A375 (cell line): ENCODE results near the genes CCDC184 and CACNB3.

GRCh38 chr12:47842245-47842703 is 22.6 kb upstream of the HDAC7 start:
- RAMPAGE, long total RNA, result no peak

DNA sequence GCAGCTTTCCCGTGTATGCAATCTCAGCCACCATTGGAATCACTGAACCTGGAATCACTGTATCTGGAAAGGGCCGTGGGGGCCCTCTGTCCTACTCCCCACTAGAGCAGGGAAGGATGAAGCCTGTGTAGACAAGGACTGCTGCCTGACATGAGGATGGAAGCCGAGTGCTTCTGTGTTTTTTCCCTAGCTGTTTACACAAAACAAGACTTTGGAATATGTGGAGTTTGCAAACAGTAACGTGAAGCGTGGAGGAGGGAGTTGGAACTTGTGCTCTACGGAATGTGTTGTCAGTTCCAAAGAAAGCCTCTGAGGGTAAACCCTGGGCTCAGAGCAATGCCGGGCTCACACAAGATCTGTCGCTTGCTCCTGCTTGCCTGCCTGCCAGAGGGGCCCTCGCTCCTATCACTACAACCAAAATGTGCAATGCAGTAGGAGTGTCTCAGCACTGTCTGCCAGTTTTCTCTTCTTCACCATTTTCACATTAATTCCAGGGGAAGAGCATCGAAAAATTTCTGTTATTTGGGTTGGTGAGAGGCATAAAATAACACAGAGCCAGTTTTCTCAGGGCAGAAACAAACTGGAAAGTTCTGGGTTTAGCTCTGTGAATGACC is 32.5 kb upstream of the HDAC7 start:
- RAMPAGE, long total RNA, result no peak

DNA sequence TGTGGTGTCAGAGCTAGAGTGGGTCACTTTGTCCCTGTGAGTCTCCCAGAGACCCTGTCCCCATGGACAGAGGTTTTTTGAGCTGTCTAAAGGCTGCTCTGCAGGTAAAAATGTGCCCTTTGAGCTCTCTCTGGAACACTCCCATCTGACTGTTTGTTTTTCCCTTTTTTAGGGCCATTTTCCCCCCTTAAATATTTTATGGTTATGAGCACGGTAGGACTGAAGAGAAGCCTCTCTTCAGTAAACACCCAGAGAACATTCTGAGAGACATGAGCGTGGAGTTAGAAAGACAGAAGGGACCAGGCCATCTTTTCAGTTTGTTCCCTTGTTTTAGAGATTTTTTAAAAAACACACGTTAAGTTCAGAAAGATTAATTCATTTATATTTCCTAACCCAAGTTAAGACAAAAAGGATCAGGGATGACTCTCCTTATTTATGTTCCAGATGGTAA is 3.4 kb upstream of the VDR start:
- RAMPAGE, long total RNA, result no peak

DNA sequence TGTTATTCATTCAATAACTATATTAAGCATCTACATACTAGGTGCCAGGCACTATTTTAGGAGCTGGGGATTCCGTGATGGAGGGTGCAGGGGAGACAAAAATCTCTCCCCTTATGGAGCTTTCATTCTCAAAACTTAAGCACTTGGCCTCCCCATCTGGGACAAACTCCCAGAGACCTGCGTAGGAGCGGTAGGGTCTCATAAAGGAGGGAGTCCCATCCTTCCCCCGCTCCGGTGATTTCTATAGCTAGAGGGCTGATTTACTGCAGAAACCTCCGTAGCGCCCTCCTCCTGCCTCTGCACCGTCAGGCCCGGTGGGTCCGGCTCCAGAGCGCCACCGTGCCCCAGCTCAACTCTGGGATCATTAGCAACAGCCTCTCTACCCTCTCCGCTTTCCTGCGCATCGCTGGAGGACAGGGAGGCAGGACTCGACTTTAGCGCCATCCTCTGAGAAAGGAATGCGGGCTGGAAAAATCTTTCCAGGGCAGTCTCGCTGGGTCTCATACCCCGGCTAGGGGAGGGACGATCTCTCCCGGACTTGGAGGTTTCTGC is 527 bp upstream of the CCDC184 start:
- RAMPAGE, long total RNA, result no peak

DNA sequence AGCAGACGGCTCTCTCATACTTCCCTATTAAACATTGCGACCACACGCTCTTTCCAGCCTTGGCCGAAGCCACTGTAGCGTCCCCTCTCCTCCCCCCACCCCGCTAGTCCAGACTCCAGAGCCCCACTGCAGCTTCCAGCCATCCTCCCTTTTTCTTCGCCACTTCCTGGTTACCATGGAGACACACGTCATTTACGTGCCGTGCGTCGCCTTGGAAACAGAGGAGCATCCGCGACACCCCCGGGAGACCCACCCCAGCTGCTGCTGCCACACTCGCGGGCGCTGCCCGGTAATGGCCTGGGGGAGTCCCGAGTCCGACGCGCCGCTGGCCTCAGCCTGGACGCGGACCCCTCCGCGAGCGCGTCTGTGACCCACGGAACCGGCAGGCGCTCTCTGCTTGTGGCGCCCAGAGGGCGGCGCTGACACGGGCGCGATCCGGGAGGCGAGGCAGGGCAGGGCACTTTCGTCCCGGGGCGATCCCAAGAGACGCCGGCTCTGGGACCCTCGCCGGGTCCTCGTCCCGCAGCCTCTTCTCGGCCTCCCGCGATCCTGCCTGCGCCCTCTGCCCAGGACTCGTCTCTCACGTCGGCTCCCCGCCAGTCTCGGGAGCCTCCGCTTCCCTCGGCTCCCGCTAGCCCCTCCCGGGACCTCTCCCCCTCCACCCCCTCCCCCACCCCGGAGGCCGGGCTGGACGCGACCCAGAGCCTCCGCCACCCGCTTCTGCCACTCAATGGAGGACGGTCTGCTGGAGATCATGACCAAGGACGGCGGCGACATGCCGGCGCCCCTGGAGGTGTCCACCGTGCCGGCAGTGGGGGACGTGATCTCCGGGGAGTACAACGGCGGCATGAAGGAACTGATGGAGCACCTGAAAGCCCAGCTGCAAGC is at the start of gene CCDC184:
Gene CCDC184 (plus strand): TSS at position 252 of the 888 bp plus-strand sequence.
- RAMPAGE, long total RNA, result no peak

GRCh38 chr12:48198426-48199260 is 4.4 kb downstream of the OR10AD1 start:
- RAMPAGE, long total RNA, result no peak

DNA sequence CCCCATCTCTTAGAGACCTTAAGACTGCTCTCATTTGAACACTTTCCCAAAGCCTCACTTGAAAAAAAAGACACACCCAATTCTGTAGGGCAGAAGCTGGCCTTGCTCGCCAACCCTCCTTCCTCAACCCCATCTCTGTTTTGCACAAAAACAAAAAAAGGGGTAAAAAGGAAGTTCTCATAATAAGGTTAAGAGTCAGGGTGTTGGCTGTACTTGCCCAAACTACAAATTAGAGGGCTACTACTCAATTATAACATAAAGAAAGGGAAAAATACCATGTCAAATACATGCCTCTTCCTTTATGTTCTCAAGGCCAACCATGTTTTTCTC is 9.9 kb upstream of the KANSL2 start:
- RAMPAGE, long total RNA, result no peak

GRCh38 chr12:48794820-48795303 is 6.0 kb upstream of the ADCY6 start:
- RAMPAGE, long total RNA, result no peak

DNA sequence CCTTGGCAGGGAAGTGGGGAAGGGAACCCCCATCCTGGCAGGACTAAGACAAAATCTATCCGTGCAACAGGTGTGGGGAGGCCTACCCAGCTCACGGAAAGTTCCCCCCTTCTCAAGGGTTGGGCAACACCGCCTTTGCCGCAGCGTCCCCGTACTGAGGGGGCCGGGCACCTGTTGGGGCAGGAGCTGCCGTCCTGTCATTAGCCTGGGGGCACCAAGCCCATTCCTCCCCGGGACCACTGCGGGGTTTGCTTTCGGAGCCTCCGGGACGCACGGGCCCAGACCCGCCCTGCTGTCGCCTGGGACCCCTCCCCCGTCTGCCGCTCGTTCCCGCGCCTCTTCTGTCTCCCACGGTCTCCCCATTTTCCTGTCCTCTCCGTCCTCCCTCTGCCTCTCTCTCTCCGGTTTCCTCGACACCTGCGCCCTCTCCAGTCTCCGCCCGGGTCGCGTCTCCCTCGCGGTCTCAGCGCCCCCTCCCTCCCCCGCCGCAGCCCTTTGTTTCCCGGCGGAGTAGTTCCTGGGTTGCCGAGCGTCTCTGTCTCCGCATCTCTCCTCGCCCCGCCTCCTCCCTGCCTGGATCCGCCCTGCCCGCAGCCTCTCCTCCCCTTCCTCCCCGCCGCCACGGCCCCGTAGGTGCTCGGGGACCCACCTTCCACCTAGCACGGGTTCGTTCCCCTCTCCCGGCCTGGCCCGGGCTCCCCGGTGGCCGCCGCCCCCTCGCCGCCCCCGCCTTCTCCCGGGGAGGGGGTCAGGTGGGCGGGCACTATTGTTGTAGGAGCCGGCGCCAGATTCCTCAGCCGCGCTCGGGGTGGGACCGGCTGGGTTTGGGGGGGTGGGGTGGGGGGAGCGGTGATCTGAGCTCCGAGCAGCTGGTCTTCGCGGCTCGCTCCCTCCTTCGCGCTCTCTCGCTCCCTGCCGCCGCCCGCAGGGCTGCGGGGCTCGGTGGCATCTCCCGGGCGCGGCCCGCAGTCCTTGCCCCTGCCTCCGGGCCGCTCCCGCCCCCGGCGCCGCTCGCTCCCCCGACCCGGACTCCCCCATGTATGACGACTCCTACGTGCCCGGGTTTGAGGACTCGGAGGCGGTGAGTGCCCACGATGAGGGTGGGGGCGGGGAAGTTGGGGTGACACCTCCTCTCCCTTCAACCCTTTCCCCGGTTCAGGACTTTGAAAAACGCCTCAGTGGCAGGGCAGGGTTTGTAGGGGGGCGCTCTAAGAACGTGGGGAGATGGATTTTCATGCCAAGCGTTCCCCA is at the start of gene CACNB3:
Gene CACNB3 (plus strand): TSS at position 603 of the 1,251 bp plus-strand sequence.
- RAMPAGE, long total RNA, result no peak

DNA sequence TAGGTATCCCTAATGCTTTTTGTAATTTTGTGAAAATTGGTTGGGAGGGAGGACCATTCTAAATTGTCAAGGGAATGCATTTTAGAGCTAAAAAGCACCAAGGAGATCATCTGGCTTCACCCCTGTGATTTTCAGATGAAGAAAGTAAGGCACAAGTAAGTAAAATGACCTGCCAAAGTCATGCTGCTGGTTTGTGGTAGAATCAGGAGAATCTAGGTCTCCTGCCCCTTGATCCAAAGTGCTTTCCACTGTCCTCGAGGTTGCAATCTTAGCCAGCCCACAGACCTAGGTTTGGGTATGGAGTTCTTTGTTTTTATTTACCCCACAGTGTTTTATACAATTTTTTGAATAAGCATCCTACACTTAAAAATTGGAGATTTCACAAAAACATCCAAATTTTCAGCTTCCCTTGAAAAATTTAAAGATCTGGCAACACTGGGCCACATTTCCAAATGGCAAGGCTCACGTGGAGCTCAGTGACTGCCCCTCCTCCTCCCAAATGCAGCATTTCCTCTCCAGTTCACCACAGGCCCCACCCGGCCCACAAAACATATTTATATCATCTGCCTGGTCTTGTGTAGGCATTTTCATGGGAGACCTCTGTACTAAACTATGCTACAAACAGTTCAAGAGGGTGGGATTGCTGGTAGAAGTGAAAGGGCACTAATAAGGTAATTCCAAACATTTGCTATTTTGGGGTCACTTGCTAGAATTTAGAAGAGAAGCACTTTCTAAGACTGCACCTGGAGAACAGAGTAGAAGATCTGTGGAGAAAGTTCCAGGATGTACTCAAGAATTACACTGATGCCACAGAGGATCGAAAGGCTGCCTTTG is 7.5 kb downstream of the FKBP11 start:
- RAMPAGE, long total RNA, result no peak

- RAMPAGE, long total RNA, result no peak
Measured at GRCh38 chr12:48981020-48981890, 3.1 kb downstream of the WNT1 start.

DNA sequence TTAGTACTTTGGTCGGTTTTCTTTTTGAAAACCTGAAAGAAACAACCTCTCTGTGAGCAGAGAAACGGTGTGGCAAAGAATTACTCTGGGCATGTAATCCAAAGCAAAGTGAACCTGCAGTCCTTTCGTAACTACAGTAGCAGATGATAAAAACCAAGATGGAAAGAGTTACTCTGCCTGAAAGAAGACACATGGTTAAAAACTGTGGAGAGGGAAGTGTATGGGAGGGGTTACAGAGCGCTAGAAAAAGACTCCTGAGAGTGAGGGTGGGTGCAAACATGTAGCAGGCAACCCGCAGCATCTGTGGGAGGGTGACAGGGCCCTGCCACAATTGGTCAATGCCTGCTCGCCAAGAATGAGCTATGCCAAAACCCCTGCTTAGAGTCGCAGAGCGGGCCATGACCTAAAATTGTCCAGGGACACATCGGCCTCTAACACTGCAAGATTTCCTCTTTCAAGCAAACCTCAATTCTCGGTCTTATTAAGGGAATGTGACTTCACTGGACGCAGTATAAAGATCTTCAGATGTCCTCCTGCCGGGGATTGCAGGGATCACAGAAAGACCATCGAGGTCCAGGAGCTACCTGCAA is 731 bp downstream of the PRKAG1 start:
- RAMPAGE, long total RNA, result no peak

- RAMPAGE, long total RNA, result no peak
Measured at GRCh38 chr12:49091652-49092586, 2.7 kb downstream of the DHH start.

DNA sequence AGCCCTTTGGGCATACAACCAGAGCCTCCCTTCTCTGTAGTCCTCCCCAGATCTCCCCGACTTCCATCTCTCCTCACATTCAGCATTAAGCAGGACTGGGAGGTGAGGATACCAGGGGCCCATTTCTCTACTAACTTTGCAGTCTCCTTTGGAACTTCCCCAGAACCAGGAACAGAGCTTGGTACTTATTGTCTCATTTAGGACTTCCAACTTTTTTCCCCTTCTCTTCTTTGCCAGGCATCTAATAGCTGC is 489 bp upstream of the DHH start:
- RAMPAGE, long total RNA, result no peak

DNA sequence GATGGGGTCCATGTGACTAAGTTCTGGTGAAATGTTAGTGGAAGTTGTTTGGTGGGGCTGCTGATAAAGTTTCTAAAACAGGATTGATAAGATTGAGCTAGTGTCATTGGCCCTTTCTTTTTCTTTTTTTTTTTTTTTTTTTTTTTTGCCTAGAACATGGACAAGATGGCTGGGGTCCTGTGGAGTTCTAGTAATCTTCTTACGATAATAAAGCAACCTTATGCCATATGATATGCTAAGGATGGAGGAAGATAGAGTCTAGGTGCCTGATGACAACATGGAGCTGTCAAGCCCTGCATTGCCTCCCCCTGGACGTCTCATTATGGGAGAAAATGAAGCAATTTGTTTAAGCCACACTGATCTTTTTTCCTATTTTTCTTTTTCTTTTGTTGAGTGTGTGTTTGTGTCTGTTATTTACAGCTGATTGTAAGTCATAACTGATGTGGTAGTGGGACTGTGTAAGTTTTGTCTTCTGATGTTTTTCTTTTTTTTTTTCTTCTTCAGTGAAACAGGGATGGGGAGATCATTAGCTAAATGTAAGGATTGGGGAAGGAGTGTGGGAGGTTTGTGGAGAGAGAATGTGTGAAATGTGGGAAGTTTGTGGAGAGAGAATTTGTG is 16.4 kb upstream of the TUBA1B start:
- RAMPAGE, long total RNA, result no peak

GRCh38 chr12:49188211-49188842 is 553 bp downstream of the TUBA1A start:
- RAMPAGE, long total RNA, result no peak

DNA sequence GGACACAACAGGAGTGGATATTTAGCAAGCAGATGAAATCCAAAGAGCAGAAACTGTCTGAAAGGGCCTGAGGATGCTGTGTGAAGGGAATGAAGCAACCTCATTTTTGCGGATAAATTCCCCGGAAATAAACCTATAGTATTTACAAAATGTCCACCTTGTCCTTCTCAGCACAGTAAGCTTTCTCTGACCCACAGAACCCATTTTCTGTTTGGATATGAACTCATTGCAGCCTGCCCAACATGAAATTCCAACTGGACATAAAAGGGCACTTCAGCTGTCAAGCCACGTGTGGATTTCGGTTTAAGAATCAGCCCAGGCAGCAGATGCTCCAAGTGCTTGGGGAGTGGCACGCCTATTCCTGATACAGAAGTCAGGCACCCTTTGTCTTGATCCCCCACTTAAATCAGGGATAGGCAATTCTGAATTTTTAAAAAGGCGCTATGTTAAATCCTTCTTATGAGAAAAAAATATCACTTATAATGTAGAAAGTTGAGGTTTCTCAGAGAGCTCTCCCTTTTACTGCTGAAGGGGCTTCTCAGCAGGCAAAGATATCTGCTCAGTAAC is 32.7 kb upstream of the TUBA1C start:
- RAMPAGE, long total RNA, result no peak

DNA sequence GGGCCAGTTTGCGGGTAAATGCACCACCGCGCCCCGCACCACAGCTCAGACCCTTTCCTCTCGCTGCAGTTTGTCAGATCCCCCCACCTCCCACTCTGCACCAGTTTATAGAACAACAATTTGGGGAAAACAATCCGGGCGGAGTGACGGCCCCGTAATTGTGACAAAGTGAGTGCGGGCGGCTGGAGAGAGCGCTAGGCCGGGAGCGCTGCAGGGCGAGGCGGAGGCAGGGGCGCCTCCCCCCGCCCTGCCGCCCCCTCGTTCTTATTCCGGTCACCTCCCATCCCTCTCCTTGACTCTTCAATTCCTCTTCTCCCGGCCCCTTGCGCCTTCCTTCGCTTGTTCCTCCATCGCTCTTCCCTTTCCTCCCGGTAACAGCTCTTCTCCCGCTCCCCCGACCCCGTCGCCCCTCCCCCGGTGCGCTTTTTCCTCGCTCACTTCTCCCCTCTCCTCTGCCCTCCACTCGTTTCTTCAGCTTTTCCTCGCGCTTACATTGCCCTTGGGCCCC is 659 bp upstream of the DNAJC22 start:
- RAMPAGE, long total RNA, result no peak

DNA sequence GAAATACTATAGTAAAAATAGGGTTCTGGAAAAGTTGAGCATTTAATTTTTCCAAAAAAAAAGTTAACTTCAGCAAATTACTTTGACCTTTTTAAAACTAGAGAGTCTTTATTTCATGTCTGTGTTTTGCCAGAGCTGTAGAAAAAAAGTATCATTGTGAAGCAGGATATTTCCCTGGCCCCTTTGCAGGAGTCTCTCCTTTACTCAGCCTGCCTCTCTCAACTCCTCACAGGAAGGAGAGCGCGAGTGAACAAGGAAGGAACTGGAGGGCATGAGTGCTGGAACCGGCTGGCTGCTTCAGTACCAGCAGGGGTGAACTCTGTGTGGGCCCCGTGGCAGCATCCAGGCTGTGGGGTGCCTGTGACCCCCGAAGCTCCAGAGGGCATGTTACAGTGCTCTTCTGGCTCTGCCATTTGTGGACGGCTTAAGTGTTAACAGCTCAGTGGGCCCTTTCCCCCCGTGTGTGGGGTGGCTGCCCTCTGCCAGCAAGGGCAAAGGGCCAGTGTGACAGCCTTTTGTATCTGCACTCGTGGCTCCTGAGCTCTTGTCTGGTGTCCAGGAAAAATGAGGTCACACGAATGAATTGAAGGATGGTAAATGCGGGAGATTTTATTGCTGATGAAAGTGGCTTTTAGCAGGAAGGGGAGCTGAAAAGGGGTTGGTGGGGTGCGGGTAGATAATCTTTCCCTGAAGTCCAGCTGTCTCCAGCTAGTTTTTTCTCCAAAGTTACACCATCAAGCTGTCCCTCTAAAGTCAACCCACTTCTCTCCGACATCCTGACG is 76.6 kb upstream of the KCNH3 start:
- RAMPAGE, long total RNA, result no peak

- RAMPAGE, long total RNA, result no peak
Measured at GRCh38 chr12:49553500-49553998, 14.4 kb downstream of the MCRS1 start.